ENCODE measurements around a stretch of chr17.

- RRBS = no CpG with 5 or more reads among the region's 11 CpGs
These were observed 17.6 kb downstream of the KSR1 start for GRCh38 chr17:27473433-27474639.

GRCh38 chr17:27631778-27631963, 683 bp downstream of the LGALS9 start:
- RRBS = no CpG with 5 or more reads among the region's 1 CpG

DNA sequence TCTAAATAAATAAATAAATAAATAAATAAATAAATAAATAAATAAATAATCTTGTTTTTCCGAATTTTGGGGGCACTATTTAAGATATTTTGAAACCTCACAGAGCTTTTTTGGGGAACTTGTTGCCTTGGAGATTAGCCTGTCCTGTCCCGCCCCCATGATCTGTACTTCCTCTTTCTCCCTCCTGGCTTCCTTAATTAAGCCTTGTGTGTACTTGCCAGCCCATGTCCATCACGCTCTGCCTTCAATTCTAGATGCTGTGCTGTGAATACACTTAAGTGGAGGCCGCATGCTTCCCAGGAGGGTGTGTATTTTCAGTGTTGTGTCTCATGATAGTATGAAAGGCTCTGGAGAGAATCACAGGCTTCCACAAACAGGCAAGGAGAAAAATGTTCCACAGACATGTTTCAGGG, 4.5 kb downstream of the LGALS9 start:
- RRBS = no CpG with 5 or more reads among the region's 4 CpGs

- RRBS = no CpG with 5 or more reads among the region's 11 CpGs
These were observed 17.9 kb downstream of the LGALS9 start for GRCh38 chr17:27648801-27649456.

- RRBS = 3% methylated on average over 39 of the region's 65 CpGs
These were observed 6.6 kb downstream of the NOS2 start for GRCh38 chr17:27793477-27794350.

DNA sequence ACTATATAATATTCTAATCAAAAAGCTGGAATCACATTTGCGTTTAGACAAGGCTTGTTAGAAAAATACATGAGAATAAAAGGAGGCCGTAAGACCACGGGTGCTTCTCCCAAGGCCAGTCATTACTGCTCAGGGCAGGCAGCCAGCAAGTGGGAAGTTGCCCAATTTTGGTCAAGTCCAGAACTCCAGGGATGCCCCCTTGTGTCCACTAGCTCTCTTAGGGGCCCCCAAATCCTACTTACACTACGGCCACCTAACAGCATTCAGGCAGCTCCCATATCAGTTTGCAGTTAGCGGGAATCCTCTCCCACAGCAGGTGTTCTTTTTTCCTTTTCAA, 26.0 kb upstream of the LYRM9 start:
- RRBS = no CpG with 5 or more reads among the region's 5 CpGs

DNA sequence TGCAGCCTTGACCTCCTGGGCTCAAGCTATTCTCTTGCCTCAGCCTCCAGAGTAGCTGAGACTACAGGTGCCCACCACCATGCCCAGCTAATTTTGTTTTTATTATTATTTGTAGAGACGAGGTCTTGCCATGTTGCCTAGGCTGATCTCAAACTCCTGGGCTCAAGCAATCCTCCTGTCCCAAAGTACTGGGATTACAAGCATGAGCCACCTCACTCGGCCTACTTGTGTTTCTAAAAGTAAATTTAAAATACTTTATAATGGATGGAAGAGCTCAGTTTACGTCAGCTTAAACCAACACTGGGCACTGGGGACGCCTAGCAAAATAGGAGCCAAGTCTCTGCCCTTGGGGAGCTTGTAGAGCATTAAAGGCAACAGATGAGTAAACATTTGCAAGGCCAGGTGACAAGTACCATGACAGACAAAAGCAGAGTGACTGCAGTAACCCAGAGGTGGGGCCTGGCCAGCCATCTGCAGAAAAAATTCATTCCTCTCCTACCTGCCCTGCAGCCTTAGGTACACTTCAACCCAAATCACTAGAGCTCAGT, 12.2 kb upstream of the NLK start:
- RRBS = no CpG with 5 or more reads among the region's 4 CpGs

DNA sequence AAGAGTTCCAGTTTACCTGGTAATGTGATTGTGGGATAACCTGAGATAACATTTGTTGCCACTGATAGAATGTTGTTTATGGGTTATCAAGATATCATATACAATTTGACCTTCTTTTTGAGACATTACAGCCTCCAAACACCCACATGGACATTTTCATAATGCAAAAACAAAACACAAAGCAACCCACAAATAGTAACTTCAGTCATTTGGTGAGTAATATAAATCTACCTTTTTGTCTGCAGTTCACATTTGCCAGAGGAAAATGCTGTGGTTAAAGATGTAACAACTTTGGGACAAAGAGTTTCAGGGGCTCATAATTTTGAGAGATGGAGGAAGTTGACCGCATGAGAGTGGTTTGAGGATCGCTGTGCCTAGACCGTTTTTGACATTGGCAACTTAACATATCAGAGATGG, 3.9 kb downstream of the NLK start:
- RRBS = no CpG with 5 or more reads among the region's 3 CpGs

GRCh38 chr17:28229802-28230426, 89.1 kb upstream of the TMEM97 start:
- RRBS = no CpG with 5 or more reads among the region's 10 CpGs

GRCh38 chr17:28326963-28327503, 8.0 kb downstream of the TMEM97 start:
- RRBS = no CpG with 5 or more reads among the region's 9 CpGs

GRCh38 chr17:28331979-28332323, 3.3 kb downstream of the IFT20 start:
- RRBS = no CpG with 5 or more reads among the region's 3 CpGs

GRCh38 chr17:28335906-28337033, 709 bp downstream of the TNFAIP1 start:
- RRBS = under 1% methylated on average over 11 of the region's 38 CpGs

DNA sequence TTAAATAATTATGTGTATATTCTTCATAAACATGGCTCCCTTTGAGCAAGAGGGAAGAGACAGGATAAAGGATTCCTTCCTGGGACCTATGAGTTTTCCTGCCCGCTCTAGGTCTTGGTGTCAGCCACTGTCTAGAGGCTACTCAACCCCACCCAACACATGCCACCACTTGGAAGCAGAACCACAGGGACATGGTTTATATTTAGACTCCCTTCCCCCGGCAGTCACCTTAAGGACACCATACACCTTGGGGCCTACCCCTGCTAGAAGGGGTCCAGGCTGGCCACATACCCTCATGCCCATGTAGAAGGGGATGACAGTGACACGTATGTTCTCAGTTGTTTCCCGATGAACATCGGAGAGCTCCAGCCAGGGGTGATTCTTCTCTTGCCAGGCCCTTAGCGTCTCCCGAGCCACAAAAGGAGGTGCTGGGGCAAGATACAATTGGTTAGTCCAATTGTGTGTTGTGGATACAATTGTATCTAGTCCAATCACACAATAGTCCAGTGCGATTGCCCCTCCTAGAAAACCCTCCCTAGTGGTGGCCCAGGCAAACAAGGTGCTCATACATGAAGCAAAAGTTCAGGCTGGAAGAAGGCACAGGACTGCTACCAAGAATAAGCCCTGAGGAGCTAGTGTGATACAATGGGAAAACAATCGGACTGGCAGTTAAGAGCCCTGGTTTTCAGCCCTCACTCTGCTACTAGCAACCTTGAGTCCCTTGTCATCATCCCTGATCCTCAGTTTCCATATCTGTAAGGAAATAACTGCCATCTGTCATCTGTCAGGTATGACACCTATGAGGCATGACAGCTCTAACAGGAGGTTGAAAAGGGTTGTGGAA, 5.7 kb downstream of the POLDIP2 start:
- RRBS = no CpG with 5 or more reads among the region's 9 CpGs

GRCh38 chr17:28475090-28475872, 1.8 kb downstream of the SLC13A2 start:
- RRBS = no CpG with 5 or more reads among the region's 8 CpGs

DNA sequence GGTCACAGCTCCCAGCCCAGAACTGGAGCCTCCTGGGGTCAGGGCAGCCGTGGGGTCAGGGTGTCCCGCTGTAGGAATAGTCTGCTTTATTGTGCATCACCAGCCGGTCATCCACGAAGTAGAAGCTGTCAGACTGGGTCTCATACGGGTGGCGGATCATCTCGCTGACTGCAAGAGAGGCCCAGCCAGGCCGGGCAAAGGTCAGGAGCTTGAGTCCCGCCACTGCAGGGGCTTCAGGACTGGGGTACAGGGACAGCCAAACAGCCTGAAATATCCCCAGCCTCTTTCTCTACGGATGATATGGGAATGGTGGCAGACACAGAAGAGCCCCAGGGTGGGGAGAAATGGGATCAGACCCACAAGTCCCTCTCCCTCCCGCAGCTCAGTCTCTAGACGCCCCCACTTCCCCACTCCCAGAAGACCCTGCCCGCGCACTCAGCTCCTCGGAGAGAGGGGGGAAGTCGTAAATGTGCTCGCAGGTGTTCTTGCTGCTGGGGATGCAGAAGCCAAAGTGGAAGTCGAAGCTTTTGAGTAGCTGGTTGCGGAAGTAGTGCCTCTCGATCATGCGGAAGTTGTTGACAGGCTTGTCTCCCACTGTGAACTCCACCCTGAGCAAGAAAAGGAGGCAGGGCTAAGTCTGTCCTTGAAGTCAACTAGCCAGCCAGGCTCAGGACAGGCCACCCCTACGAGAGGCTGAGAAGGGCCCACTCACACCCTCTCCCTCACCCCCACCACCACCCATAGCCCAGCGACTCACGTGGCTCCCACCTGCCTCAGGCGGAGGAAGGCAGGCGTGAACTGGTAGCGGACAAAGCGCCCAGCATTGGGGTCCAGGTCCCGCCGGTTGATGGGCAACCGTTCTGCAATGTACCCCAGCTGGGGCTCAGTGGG, 4.9 kb downstream of the UNC119 start:
- RRBS = 83% methylated on average over 4 of the region's 31 CpGs

GRCh38 chr17:28638167-28639007, 6.6 kb downstream of the BLTP2 start:
- RRBS = no CpG with 5 or more reads among the region's 10 CpGs

DNA sequence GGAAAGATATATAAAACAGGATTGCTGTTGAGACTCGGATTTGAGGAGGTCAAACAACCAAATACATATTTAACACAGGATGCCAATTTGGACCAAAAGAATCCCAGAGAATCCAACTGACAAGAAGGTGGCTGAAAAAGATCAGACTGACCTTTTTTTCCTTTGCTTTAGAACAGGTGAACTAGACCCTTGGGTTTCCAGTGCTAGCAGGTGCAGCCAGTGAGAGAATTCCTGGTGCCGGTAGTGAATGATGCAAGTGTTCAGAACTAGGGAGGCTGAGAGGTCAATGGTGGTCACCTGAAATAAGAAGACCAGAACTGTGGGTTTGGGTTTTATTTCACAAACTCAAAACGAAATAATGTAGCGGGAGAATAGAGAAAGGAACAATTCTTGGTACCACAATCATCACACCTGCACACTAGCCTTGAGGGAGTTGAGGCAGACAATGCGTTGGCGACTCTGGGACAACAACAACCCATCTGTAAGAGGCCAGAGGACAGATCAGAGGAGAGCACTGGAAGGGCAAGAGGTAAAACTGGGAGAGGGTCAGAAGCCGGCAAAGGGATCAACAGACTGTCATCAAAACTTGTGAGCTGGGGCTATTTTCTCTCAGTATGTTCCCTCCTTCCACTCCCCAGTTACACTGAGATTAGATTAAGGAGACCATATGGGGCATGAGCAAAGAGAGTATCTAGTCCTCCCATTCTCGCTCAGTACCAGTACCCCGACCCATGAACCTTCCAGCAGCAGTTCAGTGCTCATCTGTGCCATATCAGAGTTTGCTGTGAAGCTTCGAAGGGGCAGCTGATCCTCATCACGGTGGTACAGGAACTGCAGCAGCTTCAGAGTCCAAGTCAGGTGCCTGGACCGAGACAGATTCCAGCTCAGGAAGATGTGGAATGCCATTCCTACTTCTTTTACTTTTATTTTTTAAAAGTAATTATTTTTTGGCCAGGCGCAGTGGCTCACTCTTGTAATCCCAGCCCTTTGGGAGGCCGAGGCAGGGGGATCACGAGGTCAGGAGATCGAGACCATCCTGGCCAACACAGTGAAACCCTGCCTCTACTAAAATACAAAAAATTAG, 5.5 kb downstream of the BLTP2 start:
- RRBS = no CpG with 5 or more reads among the region's 16 CpGs

DNA sequence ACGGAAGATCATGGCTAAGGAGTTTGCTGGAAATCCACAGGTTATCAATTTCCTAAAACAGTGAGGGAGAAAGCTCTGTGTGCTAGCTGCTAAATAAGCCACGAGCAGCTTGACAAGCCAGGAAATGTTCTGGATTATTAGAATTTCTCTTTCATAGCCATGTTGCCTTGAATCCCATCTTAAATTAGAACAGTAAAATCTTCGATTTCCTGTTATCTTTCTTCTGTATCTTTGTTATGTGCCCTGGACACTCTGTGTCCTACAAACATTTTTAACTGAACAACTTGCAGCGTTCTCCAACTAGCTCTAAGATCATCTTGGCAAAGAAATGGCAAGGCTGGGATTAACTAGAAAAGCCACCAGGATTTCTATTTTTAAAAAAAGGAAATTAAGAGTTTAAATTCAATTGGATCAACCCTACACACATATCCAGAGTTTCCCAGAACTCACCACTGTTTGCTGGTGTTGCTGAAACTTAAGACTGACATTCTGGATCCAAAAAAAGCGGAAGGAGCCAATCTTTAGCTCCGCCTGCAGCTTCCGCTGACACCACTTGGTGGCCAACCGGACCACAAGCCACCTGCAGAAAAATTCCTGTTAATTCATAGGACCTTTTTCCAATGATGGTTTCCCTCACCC, 1.2 kb downstream of the BLTP2 start:
- RRBS = no CpG with 5 or more reads among the region's 8 CpGs

DNA sequence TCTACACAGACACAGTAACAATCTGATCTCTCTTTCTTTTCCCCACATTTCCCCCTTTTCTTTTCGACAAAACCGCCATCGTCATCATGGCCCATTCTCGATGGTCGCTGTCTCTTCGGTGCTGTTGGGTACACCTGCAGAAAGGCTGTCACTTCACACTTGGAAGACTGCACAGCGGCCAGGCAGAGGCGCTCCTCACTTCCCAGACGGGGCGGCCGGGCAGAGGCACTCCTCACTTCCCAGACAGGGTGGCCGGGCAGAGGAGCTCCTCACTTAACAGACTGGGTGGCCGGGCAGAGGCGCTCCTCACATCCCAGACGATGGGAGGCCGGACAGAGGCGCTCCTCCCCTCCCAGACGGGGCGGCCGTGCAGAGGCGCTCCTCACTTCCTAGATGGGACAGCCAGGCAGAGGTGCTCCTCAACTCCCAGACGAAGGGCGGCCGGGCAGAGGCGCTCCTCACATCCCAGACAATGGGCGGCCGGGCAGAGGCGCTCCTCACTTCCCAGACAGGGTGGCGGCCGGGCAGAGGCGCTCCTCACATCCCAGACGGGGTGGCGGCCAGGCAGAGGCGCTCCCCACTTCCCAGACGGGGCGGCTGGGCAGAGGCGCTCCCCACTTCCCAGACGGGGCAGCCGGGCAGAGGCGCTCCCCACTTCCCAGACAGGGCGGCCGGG, 2.9 kb downstream of the SDF2 start:
- RRBS = no CpG with 5 or more reads among the region's 42 CpGs

GRCh38 chr17:28662351-28662828, 385 bp downstream of the SUPT6H start:
- RRBS = no CpG with 5 or more reads among the region's 19 CpGs

Measured in AG10803 (cell line).